ENCODE results near the gene SYT13.

DNA sequence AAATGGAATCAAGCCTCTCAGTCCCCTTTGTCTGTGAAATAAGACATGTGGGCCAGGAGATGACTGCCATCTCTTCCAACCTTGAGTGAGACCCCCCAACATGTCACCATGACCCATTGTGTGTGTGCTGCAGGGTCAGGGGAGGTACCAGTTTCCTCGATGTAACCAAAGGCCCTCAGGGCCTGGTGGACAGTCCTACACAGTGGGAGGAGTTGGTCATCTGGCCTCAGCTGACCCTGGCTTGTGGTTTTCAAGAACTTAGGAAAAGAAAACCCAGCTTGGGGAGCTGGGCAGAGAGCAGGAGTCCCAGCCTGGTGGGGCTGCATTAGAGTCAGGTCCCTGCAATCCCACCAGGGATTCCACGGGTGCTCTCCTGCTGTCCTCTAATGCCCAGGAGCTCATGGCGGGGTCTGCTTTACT is 8.8 kb downstream of the ALX4 start:
- RRBS, result no CpG with 5 or more reads among the region's 3 CpGs

GRCh38 chr11:44352113-44352510 is 42.2 kb upstream of the ALX4 start:
- RRBS, result no CpG with 5 or more reads among the region's 4 CpGs

- RRBS, result no CpG with 5 or more reads among the region's 7 CpGs
These were observed 34.8 kb upstream of the CD82 start for GRCh38 chr11:44530631-44531145.

- RRBS, result no CpG with 5 or more reads among the region's 3 CpGs
These were observed 9.2 kb downstream of the CD82 start for GRCh38 chr11:44574591-44575042.

GRCh38 chr11:44593000-44593648 is 27.7 kb downstream of the CD82 start:
- RRBS, result 57% methylated on average over 3 of the region's 11 CpGs

GRCh38 chr11:44865855-44866246 is 84.8 kb downstream of the TP53I11 start:
- RRBS, result no CpG with 5 or more reads among the region's 6 CpGs

GRCh38 chr11:44934161-44934763 is 16.4 kb downstream of the TP53I11 start:
- RRBS, result no CpG with 5 or more reads among the region's 4 CpGs

GRCh38 chr11:44954934-44955606 is 4.4 kb upstream of the TP53I11 start:
- RRBS, result no CpG with 5 or more reads among the region's 4 CpGs

GRCh38 chr11:45048637-45049182 is 97.7 kb upstream of the PRDM11 start:
- RRBS, result no CpG with 5 or more reads among the region's 14 CpGs

DNA sequence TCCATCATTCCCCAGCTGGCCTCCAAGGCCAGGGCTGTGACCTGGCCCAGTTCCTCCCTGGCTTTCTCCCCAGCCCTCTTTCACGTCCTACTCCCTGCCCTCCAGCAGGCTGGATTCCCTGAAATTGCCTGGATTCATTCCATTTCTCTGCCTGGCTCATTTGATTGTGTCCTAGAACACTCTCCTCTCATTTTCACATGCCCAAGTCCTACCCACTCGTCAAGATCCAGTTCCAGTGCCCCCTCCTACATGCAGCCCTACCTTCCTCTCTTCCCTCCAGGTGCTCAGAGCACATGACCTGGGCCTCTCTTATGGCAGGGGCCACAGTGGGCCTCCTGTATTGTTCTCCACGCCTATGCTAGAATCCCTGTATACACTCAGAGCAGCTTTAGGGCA is 57.0 kb upstream of the PRDM11 start:
- RRBS, result no CpG with 5 or more reads among the region's 3 CpGs

DNA sequence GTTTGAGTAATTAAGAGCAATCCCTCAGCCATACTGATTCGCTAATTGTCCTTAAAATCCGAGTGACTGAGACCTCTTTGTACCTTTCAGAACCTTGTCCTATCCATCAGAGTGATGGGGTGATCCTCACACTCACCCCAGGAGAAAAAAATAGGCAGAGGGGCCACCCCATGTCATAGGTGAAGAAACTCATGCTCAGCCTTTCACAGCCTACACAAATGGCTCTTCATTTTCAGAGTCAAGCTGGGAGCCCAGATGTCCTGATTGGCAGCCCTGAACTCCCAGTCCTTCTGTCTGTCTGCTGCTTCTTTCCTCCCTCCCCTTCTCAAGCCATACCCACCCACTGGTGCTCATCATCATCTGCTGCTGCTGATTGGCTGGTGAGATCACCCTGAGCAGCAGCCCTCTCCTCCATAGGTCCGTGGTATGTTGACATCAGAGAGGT is 46.2 kb upstream of the PRDM11 start:
- RRBS, result no CpG with 5 or more reads among the region's 3 CpGs

DNA sequence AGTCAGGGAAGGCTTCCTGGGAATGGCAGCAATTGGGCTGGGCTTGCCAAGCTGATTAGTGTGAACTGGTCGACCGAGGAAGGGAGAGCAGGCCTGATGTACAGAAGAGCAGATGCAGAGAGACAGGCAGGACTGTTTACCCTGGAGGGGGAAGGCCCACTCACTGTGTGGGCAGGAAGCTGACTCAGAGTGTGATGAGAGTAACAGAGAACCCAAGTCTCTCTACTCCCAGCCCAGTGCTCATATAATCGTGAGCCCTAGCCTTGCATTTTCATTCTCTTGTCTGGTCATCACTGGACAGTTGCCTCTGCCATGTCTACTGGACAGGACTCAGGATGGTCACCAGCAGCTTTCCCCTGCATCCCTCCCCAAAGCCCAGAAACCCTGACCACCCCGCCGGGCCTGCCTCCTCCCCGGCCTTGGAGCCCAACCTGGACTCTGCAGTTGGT is 43.6 kb upstream of the PRDM11 start:
- RRBS, result no CpG with 5 or more reads among the region's 6 CpGs

GRCh38 chr11:45233789-45234188 is 52.4 kb downstream of the SYT13 start:
- RRBS, result no CpG with 5 or more reads among the region's 16 CpGs

- RRBS, result no CpG with 5 or more reads among the region's 3 CpGs
These were observed 19.4 kb downstream of the SYT13 start for GRCh38 chr11:45266692-45267148.

DNA sequence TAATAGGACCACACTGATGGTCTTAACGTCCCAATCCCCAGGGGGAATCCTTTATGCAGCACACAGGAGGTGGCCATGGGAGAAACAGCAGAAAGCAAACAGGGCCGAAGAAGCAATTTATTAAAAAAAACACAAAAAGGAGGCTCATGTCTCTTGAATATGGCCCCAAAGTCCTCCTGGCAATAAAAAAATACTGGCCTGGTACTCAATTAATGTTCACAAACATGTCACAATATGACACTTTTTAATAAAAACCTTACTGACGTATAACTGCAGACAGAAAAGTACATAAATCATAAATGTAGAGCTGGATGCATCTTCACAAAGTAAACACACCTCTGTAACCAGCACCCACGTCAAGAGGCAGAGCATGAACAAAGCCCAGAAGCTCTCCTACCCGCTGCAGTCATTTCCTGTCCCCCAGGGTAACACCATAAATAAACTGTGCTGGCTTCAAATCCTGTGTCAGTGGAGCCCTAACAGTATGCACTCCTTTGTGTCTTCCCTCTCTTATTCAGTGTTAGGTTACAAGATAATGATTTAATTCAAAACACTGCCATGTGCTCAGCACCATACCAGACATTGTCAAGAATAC is 5.8 kb downstream of the SYT13 start:
- RRBS, result no CpG with 5 or more reads among the region's 5 CpGs

DNA sequence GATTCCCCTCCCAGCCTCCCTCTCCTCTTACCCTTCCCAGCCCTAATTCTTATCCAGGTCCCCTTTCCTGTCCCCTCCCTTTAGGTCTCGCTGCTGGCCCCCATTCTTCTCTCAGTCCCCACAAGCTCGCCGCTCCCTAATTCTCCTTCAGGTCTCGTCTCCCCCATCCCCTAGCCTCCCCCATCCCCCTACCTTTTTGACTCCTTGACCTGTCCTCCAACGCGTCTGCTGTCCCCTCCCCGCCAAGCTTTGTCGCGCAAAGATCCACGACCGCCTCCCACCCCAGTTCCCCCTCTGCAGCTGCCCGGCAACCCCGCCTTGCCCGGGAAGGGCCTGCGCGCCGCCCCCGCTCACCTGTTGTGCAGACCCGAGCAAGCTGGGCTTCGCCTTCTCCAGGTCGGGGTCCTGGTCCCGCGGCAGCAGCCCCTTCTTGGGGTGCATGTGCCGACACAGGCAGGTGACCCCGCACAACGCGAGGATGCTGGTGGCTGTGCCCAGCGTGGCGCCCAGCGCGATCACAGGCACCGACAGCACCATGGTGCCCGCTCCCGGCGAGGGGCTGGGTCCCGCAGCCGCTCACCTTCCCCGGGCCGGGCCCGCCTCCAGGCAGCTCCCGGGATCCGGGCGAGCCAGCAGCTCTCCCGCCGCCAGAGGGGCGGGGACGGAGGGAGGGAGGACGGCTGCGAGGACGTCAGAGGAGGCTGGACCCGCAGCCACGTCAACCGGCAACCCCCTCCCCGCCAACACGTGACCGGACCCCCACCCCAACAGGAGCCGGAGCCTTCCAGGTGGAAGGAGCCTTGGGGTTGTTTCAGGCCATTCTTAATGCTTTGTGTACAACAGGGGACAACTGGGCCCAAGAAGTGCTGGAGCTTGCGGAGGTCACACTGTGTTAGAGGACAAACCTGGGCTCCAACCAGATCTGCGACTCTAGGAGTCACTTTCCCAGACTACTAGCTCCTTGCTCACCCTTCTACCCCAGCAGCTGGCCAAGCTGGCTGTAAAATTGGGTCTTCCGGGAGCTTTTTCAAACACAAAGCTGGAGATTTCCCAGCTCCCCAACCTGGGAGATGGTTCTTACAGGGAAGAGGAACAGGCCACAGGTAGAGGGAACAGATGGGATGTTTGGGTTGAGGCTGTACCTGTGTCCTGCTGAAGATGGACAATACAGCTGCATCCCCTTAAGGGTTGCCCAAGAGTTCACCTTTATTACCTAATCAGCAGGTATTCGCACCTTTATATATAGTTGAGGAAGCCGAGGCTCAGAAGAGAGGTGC is at the start of gene SYT13:
Gene SYT13, minus strand, starts transcription at position 671 of the 1,277 bp plus-strand sequence.
- RRBS, result 9% methylated on average over 9 of the region's 62 CpGs

- RRBS, result no CpG with 5 or more reads among the region's 10 CpGs
These were observed 46.9 kb upstream of the SYT13 start for GRCh38 chr11:45333074-45333398.

DNA sequence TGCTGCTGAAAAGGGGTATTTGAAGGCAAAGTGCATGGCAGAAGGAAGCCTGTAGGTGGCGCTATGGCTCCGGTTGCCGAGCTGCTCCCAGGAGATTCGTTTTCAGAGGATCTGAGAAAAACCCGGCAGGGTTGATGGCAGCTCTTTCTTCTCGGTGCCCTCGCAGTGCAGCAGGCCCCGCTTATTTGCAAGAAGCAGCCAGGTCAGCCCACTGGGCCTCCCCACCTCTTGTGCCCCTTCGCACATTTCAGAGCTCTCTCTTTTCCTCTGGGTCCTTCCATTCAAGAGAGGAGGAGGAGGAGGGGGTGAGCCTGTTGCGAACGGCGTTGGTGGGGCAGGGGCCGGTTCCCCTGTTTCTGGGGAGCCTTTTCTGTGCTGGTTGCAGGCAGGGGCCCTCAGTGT is 85.2 kb upstream of the SYT13 start:
- RRBS, result 0% methylated on average over 3 of the region's 13 CpGs

DNA sequence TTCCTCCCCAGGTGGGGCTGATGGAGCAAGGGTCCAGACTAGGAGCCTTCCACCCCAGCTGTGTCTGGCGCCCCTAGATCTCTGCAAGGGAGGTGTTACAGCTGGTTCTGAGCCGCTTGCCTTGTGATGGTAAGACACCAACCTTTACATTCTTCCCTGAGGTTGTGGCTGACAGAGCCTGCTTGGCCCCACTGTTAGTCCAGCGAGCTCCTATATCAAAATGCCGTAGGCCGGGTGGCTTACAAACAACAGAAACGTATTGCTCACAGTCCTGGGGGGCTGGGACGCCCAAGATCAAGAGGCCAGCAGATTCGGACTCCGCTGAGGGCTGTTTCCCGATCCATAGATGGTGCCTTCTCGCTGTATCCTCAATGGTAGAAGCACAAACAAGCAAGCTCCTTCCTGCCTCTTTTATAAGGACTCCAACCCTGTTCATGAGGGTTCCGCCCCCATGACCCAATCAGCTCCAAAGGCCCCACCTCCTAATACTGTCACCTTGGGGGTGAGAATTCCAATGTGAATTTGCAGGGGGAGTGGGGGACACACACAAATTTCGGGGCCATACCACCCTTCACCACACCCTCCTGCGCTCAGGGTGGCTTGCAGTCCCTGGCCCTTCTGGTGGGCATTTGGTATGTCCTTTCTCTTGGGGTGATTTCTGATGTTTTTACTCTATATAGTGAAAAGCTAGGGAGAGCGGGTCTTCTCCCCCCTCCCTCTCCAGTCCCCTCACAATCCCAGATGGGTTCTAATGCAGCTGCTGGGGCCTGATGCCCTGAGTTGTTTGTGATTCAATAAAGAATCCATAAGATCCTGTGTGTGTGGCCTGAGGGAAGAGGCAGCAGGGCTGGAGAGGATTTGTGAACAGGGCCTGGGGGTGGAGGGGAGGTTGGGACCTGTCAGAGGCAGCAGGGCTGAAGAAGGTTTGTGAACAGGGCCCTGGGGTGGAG is 7.5 kb downstream of the SLC35C1 start:
- RRBS, result no CpG with 5 or more reads among the region's 15 CpGs

GRCh38 chr11:45879985-45880517 is 5.4 kb upstream of the MAPK8IP1 start:
- RRBS, result no CpG with 5 or more reads among the region's 5 CpGs